SK-MEL-5 (cell line): Measurements from ENCODE around the genes TAP1 and KIFC1.

GRCh38 chr6:32551397-32551933, 21.4 kb upstream of the HLA-DRB5 start:
RAMPAGE:
- cytosol, long total RNA = no peak
- long total RNA = no peak
- nucleus, long total RNA = no peak

RAMPAGE:
- cytosol, long total RNA = no peak
- long total RNA = no peak
- nucleus, long total RNA = no peak
Measured at GRCh38 chr6:32580205-32580897, 9.3 kb downstream of the HLA-DRB1 start.

DNA sequence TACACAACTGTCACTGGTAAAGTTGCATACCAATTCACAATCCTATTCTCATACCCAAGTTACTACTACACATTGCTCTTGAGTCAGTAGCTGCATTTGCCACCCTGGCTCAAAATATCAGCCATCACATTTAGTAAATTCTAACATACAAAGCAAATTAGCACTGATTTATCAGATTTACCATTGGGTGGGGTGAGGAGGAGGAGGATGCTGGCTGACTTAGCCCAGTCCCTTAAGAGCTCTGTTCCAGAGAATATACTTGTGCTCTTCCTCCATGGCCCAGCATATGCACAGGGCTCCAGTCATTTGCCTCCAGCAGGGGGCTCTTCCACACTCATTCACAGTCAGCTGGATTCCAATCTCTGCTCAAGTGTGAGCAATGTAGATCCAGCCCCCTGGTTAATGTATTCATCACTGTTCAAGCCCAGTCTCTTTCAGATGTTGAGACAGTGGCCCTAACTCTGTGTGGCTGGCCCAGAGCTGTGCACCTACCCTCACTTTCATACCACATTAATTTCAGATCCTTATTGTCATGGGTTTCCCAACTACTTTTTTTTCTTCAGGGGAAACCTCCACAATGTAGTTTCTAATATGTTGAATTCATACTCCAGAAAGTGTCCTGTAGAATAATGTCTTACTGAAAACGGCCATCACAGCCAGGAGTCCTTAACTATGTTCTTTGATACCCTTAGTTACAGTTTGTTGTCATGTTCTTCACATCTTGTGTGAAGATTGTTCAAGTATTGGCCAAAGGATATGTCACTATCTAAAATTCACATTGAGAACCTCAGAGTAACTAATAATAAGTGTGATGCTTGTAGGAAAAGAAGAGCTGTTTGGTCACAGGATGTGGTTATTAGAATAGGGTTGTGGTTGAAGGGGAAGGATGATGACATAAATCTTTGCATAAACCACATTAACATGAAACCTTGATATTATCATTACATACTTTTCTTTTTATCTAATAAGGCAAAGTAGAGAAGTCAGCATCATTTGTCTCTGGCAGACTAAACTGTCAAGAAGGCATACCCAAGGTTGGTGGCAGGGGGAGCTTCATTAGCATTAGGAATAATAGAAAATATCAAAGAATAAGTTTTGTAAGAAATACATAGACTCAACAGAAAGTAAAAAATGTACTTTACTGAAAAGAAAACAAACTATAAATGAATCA, 14.5 kb upstream of the HLA-DQA1 start:
RAMPAGE:
- cytosol, long total RNA = no peak
- long total RNA = no peak
- nucleus, long total RNA = no peak

RAMPAGE:
- cytosol, long total RNA = no peak
- long total RNA = no peak
- nucleus, long total RNA = no peak
Measured at GRCh38 chr6:32845039-32845995, 1.5 kb upstream of the PSMB8 start.

DNA sequence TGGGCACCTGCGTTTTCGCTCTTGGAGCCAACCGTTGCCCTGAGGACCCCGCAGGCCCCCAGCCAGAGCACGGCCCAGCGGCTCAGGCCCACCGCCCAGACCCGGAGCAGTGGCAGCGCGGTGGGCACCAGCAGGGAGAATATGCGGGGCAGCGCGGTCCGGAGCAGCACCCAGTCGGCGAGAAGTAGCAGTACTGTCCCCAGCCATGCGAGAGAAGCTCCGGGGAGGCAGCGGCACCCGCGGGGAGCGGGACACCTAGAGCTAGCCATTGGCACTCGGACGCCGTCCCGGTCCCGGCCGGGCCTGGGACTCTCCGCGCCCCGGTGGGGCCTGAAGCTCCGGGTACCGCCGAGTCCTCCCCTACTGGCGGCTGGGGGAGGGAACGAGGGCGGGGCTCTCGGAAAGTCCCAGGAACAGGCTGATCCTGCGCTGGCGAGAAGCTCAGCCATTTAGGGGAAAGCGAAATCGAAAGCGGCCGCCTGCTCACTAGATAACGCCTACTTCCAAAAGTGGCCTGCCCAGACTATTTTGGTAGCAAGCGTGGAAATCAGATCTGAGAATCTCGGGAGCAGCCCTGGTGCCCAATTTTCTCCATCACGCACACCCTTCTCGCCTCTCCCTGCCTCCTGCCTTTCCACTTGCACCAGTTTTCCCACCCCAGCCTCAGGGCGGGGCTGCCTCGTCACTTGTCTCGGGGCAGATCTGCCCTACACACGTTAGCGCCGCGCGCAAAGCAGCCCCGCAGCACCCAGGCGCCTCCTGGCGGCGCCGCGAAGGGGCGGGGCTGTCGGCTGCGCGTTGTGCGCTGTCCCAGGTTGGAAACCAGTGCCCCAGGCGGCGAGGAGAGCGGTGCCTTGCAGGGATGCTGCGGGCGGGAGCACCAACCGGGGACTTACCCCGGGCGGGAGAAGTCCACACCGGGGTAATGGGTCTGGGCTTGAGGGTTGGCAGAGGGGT, at the start of gene TAP1:
TSS of gene TAP1 (minus strand) at position 337 of the 957 bp plus-strand sequence.
RAMPAGE:
- cytosol, long total RNA = start-site peak on the plus strand centred at position 804 of the sequence, 91 bp wide, 457 and 350 reads in 2 replicates
- long total RNA = start-site peak on the minus strand centred at position 352 of the sequence, 54 bp wide, 47 and 29 reads in 2 replicates; start-site peak on the plus strand centred at position 806 of the sequence, 64 bp wide, 174 and 29 reads in 2 replicates
- nucleus, long total RNA = start-site peak on the plus strand centred at position 801 of the sequence, 56 bp wide, 47 and 14 reads in 2 replicates

GRCh38 chr6:32982322-32983468, 14.3 kb downstream of the BRD2 start:
RAMPAGE:
- cytosol, long total RNA = no peak
- long total RNA = no peak
- nucleus, long total RNA = no peak

DNA sequence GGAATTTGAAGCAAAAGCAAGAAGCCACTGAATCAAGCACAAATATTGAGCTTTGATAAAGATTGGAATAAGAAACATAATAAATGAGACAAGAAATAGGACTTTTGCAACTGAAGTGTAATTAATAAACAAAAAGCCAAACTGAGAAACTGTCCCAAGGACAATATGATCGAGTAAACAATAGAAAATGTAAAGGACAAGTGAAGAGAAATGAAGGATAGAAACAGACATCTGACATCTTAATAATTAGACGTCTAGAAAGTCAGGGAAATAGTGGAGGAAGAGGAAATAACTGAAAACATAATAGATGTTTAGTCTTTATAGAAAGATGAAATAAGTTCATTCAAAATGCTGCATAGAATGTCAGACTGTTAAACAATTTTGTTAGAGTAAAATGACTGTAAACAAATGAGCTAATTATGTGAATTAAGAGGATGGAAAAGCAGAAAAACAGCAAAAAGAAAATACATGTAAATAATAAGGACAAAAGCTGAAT, 14.2 kb downstream of the HLA-DPB1 start:
RAMPAGE:
- cytosol, long total RNA = no peak
- long total RNA = no peak
- nucleus, long total RNA = no peak

GRCh38 chr6:33201926-33202835, 1.5 kb downstream of the SLC39A7 start:
RAMPAGE:
- cytosol, long total RNA = no peak
- long total RNA = no peak
- nucleus, long total RNA = no peak

DNA sequence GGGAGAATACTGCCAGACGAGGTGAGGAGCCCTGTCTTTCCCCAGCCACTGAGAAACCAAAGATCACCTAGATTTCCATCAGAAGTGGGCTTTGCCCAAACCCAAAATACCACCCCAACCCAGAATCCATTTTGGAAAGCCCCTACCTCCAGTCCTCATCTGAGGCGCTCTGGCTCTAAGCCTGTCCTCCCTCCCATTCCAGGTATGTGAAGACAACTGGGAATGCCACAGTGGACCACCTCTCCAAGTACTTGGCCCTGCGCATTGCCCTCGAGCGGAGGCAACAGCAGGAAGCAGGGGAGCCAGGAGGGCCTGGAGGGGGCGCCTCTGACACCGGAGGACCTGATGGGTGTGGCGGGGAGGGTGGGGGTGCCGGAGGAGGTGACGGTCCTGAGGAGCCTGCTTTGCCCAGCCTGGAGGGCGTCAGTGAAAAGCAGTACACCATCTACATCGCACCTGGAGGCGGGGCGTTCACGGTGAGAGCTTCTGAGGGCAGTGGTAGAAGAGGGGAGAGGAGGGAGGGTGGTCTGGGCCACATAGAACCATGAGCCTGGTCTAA, 3.3 kb downstream of the RING1 start:
RAMPAGE:
- cytosol, long total RNA = no peak
- long total RNA = no peak
- nucleus, long total RNA = no peak

GRCh38 chr6:33213841-33214620, 5.7 kb downstream of the RING1 start:
RAMPAGE:
- cytosol, long total RNA = no peak
- long total RNA = no peak
- nucleus, long total RNA = no peak

DNA sequence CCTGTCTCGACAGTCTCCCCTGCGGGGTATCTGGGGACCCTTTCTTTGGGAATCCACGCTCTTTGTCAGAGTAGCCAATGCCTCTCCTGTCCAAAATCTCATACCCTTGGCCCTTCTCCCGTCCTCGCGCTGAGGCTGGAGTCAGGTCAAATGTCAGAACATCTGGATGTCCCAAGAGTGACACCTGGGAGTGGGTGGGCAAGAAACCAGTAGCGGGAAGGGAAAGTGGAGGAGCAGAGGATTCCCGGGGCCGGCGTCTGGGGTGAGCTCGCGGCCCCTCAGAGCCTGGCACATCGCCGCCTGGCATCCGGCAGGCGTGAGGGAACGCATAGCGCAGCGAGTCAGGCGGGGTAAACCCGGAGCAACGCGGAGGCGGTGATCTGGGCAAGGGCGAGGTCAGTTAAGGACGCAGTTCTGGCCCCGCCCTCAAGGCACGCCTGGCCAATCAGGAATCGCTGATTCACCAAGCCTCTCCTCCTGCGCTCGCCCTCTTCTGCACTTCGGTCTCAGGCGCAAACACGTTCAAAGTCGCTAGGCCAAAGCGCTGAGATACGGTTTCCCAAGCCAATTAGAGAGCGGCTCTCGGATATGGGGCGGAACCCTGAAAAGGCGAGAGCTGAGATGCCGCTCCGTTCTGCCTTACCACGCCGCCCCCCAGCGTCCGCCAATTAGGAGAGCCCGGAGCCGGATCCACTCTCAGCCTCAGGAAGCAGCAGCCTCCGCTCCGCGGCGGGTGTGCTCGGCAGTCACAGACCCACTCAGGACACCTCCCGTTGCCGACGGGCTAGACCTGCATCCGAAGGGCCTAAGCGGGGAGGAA, 22.6 kb downstream of the VPS52 start:
RAMPAGE:
- cytosol, long total RNA = start-site peak on the plus strand centred at position 697 of the sequence, 74 bp wide, 8 and 9 reads in 2 replicates
- long total RNA = no peak
- nucleus, long total RNA = no peak

DNA sequence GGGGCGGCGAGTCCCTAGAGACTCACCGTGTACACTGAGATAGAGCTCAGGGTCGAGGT, 381 bp downstream of the TAPBP start:
RAMPAGE:
- cytosol, long total RNA = no peak
- long total RNA = no peak
- nucleus, long total RNA = no peak

DNA sequence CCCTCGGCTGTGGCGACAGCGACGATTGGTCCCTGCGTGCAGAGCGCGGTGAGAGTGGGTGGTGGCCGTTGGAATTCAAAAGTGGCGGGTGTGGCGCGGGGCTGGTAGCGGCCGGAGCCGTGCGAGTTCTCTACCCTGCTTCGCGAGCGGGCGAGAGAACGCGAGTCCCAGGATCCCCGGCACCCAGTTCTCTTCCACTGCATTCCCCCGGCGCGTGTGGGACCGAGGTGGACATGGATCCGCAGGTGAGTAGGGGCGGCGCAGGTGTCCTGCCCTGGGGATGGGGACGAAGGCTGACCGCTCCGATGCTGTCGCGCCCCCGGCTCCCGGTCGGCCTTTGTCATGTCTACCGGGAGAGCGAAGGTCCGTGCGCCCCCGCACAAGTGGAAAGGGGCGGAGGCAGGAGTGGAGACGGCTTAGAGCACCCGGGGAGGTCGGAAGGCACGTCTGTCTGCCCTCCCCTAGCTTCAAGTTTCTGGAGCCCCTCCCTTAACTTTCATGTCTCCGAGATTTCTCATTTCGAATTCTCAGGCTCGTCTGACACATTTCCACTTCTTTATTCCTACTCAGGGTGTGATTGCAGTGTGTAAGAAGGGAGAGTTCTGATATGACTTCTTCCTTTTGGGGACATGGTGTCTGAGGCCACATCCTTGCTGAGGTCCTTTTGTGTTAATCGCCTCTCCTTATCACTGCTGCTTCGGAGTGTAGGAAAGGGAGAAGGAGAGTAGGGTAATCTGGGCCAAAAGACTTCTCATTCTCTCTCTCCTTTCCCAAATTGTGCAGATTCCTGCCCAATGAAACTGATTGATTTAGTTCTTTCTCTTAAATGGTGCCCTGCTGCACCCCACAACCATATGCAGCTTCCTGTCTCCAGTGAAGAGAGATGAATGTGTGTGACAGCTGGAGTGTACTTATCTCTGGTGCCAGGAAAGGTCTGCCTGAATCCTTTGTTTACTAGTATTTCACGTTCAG, at the start of gene KIFC1:
TSS of gene KIFC1 (plus strand) at position 71 of the 972 bp plus-strand sequence.
RAMPAGE:
- cytosol, long total RNA = start-site peak on the plus strand centred at position 108 of the sequence, 61 bp wide, 308 and 98 reads in 2 replicates
- long total RNA = start-site peak on the plus strand centred at position 108 of the sequence, 52 bp wide, 235 and 80 reads in 2 replicates
- nucleus, long total RNA = start-site peak on the plus strand centred at position 118 of the sequence, 41 bp wide, 184 and 86 reads in 2 replicates

DNA sequence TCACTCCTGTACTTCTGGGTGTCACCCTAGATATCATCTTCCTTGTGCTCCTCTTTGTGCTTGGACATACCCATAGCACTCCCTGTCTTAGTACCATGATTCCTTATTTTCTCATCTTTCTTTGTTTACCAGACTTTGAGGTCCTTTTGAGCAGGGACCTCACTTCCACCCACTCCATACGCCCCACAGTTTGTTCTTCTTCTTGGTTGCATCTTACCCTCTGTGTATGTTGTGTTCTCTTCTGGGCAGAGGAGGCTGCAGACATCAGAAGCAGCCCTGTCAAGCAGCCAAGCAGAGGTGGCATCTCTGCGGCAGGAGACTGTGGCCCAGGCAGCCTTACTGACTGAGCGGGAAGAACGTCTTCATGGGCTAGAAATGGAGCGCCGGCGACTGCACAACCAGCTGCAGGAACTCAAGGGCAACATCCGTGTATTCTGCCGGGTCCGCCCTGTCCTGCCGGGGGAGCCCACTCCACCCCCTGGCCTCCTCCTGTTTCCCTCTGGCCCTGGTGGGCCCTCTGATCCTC, 6.1 kb upstream of the PHF1 start:
RAMPAGE:
- cytosol, long total RNA = no peak
- long total RNA = no peak
- nucleus, long total RNA = no peak

RAMPAGE:
- cytosol, long total RNA = no peak
- long total RNA = no peak
- nucleus, long total RNA = no peak
Measured at GRCh38 chr6:33417022-33417787, 702 bp downstream of the CUTA start.

DNA sequence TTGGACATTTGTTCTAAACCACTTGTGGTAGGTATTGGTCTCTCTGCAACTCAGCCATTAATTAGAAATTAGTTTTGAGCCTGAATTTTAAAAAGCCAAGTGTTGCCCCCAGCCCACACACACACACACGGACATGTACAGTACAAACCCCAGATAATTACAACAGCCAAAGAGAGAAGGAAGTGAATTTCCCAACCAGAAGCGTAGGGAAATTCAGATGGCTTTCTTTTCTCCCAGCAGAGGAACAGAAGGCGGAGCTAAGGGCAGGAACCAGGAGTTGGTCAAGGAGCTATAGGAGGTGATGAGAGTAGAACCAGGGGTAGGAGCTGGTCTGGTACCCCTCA, 4.0 kb upstream of the ZBTB9 start:
RAMPAGE:
- cytosol, long total RNA = no peak
- long total RNA = no peak
- nucleus, long total RNA = no peak

DNA sequence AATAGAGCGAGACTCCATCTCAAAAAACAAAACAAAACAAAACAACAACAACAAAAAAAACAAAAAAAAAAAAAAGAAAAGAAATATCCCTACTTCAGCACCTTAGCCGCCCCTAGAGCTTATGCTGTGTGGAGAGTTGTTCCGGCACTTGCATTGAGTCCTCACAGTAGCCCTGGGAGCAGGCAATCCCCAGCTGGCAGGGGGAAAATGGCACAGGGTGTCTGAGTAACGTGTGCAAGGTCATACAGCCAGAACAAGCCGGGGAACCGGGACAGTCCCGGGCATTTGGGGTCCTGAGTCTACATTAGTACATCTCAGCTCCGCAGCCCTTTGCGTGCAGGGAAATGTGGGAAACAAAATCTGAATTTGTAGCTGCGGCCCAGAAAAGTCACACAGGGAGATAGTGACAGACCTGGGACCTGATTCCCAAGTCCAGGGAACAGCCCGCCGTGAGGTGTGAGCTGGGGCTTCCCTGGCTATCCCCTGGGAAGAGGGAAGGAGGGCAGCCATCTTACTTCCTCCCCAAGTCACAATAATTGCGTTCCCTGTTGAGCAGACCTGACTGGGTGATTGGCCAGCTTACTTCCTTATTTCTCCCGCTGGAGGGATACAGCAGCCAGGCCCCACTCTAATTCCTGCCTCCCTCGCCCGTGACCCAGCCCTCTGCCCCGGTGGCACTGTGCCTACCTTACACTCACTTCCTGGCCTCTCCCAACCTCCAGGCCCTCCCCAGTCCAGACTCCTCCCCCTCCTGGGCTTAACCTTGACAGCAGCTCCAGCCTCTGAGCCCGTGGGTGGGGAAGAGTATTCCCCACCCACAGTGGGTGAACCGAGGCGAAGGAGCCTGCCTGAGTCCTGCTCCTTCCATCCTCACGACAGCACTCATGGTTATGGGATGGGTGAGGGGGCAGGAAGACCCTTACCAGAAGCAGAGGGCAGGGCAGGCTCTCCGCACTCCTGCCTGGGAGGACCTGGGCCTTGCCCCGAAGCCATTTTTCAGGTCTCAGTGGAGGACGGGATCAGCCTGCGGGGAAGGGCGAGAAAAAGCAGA, 3.1 kb downstream of the BAK1 start:
RAMPAGE:
- cytosol, long total RNA = no peak
- long total RNA = no peak
- nucleus, long total RNA = no peak

DNA sequence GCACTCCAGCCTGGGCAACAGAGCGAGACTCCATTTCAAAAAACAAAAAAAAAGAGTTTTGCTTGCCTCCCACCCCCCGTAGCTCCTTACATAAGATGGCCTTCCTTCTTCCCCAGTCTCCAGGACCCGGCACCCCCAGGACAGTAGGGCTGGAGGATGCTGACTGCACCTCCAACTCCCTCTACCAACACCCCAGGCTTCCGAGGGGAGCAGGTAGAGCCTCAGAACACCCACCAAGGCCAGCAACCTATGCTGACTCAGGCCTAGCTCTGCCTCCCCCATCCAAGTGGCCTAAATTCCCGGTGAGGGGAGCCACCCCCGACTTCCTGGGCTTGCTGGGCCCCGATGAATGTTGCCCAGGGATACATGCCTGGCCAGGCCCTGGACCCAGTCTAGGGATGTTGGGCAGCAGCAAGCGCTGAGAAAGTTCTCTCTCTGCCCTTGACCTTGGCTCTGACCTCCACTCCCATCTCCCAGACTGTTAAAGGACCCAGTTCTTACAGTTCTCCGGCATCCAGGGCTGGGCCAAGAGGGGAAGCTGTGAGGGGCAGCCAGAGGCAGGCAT, 685 bp downstream of the BAK1 start:
RAMPAGE:
- cytosol, long total RNA = no peak
- long total RNA = no peak
- nucleus, long total RNA = no peak

GRCh38 chr6:33619833-33620133, 1.3 kb upstream of the ITPR3 start:
RAMPAGE:
- cytosol, long total RNA = no peak
- long total RNA = no peak
- nucleus, long total RNA = no peak

GRCh38 chr6:33655558-33656015, 34.5 kb downstream of the ITPR3 start:
RAMPAGE:
- cytosol, long total RNA = no peak
- long total RNA = no peak
- nucleus, long total RNA = no peak